Foreskin keratinocyte (primary cell): ENCODE measurements around a stretch of chr10.

- RAMPAGE, total RNA, result no peak
These were observed 204.2 kb upstream of the SVIL start for GRCh38 chr10:29838942-29839326.

GRCh38 chr10:29957490-29958275 is 101.7 kb downstream of the JCAD start:
- RAMPAGE, total RNA, result no peak

- RAMPAGE, total RNA, result no peak
These were observed 19.4 kb downstream of the JCAD start for GRCh38 chr10:30039756-30040517.

- RAMPAGE, total RNA, result no peak
These were observed 2.2 kb downstream of the JCAD start for GRCh38 chr10:30056975-30057833.

- RAMPAGE, total RNA, result no peak
These were observed 685 bp downstream of the JCAD start for GRCh38 chr10:30058634-30059167.

DNA sequence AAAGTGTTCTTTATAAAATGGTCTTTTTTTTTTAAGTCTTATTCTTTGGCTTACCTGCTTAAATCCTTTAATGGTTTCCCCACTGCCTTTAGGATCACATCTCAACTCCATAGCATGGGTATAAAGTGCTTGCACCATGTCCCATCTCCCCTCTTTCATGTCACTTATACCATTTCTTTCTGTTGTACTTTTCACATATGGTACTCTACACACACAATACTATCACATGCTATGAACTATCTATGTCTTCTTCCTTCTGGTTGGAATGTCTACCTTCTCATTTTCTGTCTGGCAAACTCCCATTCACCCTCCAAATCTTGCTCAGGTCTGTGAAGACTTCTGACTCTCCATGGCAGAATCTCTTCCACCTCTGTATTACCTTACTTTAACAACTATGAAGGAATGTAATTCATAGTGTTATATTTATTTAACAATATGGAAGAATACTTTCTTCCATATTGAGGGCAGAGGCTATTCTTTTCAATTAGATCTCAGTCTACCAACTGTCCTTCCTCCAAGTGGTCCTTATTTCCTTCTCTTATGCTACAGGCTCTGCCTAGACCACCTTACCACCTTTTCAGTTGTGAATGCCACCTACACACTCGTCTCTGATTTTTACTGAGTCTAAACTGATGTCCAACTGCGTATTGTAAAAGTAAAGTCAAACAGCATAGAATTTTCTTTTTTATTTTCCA is 4.9 kb downstream of the MTPAP start:
- RAMPAGE, total RNA, result no peak

DNA sequence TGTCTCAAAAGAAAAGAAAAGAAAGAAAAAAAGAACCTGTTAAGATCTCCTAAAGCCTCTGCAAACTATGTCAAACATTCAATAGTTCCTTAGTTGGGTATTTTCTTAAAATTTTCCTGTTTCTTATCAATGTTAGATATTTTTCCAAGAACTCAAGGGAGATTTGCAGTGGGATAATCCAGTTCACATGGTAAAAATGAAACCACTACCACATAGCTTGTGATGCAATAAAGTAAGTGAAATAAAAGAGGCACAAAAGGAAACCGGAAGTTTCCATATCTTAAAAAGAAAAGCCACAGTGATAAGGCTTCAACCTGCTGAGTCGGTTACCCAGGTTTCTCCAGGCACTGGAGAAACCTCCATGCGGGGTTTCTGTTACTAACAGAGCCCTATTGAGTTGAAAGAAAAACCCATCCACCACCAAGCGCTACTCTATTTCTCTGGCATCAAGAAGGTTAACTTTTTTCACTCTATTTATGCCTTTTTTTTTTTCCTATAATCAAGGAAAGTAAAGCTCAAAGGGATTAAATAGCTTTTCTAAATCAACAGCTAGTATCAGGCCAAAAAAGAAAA is 15.3 kb upstream of the MAP3K8 start:
- RAMPAGE, total RNA, result no peak

DNA sequence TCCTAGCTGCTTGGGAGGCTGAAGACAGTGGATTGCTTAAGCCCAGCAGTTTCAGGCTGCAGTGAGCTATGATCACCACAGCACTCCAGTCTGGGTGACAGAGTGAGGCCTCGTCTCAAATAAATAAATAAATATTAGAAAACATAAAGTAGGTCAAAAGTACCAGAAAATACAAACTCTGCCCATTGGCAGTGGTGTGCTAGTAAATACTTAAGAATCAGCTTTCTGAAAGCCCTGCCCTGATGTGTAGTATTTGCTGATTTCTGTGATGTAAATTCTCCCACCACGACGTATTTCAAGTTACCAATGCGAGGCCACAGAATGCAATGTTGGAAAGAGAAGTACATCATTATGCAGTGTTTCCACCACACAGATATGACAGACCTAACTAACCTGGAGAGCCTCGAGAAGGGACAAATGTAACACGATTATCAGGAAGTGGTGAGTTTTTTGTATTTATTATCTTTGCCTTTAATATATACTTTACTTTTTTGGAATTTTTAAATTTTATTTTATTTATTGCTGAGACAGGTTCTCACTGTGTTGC is 11.7 kb upstream of the MAP3K8 start:
- RAMPAGE, total RNA, result no peak

DNA sequence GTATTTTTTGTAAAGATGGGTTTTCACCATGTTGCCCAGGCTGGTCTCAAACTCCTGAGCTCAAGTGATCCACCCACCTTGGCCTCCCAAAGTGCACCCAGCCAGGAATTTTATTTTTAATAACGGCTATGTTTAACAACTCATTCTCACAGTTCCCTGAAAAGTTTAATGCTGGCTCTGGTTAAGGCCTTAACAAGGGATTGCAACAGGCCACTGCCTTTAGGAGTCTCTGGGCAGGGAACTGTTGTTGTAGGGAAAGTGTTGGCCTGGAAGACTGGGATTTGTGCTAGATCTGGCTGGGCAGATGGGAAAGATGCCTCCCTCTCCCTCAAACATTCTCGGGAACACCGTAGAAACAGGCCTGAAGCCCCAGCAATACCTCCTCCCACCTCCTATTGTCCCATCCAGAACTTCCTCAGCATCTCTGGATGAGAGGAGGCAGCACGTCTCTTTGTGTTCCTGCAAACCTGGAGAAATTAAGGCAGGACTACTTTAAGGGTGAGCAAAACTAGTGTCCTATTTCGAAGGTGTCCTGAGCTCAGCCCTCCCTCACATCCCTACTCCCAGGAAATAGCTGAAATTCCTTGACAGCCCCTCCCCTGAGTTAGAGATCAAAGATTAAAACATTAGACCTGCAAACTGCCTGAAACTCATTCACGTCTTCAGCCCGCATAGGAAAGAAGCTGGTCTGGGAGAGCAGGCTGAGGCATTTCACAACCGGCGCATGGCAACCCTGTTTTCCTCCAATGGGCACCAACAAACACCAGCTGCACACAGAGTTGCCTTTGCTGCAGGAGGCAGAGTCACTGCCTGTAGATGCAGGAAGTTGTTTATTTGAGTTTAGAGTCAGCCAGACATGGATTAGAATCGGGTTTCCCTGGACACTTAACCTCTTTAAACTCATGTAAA is 10.9 kb upstream of the MAP3K8 start:
- RAMPAGE, total RNA, result no peak

- RAMPAGE, total RNA, result no peak
These were observed 2.4 kb downstream of the MAP3K8 start for GRCh38 chr10:30436186-30436919.

DNA sequence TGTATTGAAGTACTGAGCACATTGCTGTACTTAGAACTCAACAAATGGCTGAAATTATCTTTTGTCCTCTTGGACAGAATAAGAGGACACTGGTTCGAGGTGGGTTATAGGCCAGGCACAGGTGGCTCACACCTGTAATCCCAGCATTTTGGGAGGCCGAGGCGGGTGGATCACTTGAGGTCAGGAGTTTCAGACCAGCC is 10.9 kb downstream of the MAP3K8 start:
- RAMPAGE, total RNA, result no peak

- RAMPAGE, total RNA, result no peak
These were observed 17.5 kb downstream of the MAP3K8 start for GRCh38 chr10:30451284-30451990.

DNA sequence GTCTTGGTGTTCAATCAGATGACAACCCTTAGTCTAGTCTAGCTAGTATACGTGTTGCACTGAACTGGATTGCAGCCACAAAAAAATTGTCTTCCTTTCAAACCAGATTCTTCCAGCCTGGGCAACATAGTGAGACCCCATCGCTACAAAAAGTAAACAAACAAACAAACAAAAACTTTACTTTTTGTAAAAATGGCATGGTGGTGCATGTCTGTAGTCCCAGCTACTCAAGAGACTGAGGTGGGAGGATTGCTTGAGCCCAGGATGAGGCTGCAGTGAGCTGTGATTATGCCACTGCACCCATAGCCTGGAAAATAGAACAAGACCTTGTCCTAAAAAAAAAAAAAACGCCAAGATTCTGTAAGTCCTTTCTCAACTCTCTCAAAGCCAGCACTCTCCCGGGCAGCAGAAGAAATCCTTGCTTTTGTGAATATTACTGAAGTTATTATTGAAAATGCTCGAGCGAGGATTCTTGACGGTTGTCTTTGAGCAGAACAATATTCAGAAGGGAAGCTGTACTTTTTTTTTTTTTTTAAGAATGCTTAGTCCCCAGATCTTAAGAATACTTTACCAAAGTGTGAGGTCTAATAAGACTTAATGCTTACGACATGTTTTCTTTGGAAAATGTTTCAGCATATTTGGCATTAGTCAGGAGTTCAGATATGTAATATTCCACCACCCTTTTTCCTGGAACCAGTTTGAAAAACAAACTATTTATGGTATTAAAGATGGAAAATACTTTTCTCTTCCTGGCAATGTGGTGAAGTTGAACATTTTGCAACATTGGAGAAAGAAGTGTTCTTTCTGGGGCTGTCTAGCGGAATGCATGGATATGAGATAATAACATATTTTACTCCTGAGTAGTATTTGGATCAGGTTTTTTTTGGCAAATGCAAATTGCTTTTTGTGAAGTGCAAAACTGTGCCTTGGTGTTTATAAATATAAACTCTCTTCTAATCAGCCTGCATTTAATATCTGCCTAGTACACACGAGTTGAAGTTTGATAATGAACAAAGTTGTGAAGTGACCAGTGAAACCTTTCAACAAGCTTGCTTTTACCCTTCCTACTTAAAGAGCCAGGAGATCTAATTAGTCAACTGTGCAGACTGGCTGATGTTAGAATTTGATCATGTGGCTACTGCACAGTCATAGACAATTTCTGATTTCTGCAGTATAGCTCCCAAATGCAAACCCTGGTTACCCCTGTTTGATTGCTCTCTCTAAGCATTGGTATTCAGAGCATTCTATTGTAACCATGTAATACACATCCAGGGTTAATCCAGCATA is 20.7 kb downstream of the MAP3K8 start:
- RAMPAGE, total RNA, result no peak

DNA sequence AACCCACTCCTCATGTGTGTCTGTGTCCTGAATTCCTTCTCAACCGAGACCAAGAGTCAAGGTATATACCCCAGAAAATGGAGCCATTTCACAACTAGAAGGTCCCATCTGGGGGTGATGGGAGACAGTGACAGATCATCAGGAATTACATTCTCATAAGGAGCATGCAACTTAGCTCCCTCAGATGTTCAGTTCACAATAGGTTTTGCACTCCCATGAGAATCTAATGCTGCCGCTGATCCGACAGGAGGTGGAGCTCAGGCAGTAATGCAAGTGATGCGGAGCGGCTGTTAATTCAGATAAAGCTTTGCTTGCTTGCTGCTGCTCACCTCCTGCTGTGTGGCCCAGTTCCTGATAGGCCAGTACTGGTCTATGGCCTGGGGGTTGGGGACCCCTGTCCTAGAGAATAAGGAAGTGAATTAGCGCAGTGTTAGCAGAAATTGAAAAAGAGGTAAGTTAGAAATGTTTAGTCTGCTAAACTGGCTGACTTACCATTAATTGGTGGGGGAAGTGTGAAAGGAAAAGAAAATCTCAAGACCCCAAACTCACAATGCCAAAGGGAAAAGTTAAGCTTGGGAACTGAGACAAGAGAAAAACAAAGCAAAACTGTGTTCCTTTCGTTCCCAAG is 76.5 kb downstream of the LYZL2 start:
- RAMPAGE, total RNA, result no peak

GRCh38 chr10:30606374-30606809 is 23.2 kb downstream of the LYZL2 start:
- RAMPAGE, total RNA, result no peak

GRCh38 chr10:30644685-30645099 is 15.1 kb upstream of the LYZL2 start:
- RAMPAGE, total RNA, result no peak

- RAMPAGE, total RNA, result no peak
These were observed 76.3 kb upstream of the LYZL2 start for GRCh38 chr10:30705664-30706372.

- RAMPAGE, total RNA, result no peak
These were observed 107.4 kb upstream of the LYZL2 start for GRCh38 chr10:30736829-30737414.

DNA sequence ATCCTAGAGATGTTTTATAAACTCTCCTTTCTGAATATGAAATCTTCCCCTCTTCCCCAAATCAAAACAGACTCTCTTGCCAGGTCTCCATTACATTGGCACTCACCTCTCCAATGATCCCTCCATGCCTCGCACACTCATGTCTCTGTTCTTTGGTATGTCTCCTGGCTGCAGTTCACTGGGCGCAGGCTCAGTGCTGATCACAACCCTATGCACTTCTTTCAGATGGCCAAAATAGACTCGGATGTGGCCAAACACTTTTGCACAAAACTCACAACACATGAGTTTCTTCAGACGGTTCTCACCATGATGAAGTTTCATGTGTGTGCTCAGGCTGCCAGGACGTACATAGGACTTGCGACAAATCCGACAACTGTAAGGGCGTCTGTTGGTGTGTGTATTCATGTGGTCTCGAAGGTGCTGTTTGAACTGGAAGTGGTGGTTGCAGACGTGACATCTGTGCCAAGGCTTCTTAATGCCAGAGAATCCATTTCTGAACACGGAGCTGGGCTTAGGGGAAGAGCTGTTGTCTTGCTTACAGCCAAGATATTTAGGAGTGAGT is 183.2 kb downstream of the ZNF438 start:
- RAMPAGE, total RNA, result no peak

DNA sequence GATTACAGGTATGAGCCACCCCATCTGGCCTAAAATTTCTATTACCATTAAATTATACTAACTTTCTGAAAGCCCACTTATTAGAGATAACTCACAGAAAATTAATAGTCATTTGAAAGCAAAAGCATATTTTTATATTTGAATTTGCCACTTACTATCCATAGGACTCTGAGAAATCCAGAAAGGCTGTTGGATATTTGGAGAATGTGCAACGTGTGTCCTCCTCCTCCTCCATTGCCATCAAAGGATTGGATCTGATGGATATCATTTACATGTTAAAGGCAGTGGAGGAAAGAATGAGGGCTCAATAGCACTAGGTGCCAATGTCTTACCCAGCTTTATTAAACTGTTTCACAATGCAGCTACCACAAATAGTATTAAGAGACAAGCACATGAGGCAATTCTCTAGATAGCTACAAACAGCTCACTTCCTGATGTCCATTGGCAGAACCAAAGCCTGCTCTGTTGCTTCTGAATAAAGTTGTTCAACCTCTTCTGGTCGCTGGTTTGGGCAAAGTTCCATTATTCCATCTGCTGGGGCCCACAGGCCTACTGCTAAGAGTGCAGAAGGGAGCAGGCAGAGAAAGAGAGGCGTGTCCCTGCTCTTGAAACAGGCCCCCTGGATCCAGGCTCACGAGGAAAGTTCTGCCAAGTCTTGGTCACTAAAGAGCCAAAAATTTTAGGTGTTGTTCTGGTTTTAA is 174.0 kb downstream of the ZNF438 start:
- RAMPAGE, total RNA, result no peak